ENCODE results near the genes H2BC4, H2BC7, H4C7 and BTN2A1.

DNA sequence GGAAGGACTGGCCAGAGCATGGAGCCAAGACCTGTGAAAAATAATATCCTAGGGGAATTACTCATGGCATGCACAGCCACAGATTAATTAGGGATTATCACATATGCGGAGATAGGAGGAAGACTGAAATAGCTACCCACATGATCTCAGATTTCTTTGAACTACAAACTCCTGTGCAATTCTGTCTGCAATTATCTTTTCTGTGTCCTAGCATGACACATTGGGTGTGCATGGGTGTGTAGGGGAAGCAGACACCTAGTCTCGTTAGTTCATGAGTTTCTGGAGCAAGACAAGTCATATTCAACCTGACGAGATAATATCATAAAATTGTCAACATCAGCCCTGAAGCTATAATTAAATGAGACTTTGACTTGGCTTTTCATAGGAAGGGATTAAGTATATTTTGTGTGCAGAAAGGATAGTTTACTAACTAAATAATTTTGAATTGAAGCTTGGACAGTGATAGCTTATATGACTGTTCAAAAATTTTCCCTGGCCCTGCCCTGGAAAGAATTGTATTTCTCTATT lies 3.6 kb upstream of the SLC17A4 start:
- PRO-cap, 2 experiments: no peak in any of the 2 experiments

DNA sequence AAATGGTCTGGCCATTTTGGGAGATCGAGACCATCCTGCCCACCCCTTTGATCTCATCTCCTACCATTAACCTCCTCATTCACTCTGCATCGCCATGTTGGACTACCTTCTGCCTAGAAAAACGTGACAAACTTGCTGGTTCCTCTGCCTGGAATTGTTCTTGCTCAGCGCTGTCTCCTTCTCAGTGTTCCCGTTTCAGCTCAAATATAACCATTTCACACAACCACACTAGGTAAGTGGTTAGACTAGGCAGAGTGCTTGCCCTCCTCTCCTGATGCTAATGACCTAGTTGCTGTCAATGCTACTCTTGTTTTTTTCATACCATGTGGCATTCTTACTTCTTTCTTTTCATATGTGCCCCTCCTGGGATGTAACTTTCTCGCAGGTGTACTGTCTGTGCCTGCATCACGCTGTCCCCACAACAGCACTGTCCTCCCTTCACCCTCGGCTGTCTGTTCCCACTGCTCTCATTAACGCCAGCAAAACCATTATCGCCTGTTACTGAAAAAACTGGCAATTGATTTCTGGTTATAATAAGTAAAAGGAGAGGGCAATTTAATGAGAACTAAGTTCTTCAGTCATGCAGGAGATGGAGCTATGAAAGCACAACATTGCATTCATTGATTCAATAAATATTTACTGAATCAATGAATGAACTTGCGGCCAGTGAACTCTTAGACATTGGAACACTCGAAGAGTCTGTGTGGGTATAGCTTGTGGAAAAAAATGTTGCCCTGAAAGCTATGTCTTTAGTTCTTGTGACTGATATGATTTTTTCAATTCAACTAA lies 1.8 kb downstream of the SLC17A4 start:
- PRO-cap, 2 experiments: no peak in any of the 2 experiments

DNA sequence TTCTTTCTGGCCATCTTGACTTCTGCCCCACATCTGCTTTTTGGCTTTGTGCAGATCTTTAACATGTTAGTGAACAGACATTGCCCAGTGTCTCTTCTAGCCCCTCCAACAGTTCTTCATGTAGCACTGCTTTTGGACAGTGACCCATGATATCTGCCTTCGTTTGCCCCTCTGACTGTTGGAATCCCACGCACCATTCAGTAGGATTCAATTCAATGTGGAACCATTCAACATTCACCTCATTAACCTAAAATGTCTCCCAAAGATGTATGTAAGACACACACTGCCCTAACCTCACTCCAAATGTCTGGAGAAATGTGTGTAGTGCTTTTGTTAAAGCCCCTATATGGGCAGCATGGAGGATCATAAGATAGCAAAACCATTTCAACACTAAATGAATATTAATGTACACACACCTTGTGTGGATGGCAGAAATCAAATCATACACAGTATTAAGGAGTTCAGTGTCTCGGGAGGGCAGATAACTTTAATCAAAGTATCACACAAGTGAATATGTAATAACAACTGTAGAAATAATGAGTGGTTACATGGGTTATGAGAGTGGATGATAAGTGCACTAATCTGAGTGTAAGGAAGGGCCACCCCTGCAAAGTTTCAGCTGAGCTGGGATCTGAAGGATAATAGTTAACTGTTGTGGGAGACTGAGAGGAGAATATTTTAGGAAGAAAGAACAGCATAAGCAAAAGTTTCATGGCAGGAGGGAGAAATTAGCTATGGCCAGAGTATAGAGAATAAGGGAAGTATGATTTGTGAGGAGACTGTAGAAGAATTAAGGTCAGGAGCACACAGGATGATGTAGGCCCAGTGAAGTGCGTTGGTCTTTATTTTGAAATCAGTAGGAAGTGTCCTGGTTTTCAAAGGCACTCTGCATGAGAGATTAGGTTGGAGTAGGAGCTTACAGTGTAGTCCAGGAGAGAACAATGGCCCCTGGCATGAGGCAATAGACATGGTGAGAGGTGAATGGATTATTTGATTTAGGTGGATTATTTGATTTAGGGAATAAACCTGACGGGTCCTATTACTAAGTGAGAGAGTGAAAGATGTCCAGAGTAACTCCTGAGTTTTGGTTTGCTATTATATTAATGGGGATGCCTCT lies 25.6 kb downstream of the SLC17A4 start:
- PRO-cap, 2 experiments: no peak in any of the 2 experiments

DNA sequence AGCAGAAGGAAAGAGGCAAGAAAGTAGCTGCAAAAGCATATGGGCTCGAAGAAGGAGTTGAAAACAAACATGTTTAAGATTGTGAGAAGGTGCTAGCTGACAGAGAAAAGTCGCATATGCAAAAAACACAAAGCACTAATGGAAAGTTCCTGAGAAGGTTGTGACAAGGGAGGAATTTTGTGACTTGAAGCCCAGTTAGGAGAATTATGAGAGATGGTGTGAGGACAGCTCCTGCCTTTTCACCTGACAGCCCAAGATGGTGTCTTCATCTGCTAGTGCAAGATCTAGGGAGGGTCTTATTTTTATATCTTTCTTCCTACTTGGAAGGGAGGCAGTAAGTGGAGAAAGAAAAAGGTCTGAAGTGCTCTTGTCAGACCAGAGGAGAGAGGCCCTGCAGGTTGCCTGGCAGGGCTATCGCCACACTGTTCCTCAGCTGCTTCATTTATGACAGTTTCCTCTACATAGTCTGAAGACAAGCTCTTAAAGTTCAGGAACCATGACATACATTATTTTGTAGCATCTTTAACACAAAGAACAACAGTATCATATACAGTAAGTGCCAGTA lies 27.4 kb downstream of the SLC17A4 start:
- PRO-cap, 2 experiments: no peak in any of the 2 experiments

GRCh38 chr6:25830329-25830843 lies 1.5 kb downstream of the SLC17A1 start:
- PRO-cap, 2 experiments: no peak in any of the 2 experiments

DNA sequence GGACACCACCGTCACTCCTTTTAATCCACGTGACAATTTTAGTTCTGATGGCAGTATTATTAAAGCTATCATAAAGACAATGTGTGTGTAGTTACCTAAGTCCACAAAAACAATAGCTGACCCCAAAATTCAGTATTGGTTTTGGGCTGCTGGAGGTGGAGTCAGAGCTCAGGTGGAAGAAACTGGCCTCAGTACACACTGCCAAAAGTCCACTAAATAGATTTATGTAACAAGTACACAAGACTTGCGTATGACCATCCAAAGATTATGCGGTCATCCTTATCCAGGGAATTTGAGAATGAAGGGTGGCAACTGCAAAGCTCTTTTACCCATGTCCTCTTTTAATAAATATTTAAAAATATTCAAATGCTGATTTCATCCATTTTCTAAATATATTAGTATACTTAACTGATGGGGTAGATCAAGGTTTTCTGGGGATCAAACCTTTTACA lies 946 bp downstream of the H3C3 start:
- PRO-cap, 2 experiments: no peak in any of the 2 experiments

DNA sequence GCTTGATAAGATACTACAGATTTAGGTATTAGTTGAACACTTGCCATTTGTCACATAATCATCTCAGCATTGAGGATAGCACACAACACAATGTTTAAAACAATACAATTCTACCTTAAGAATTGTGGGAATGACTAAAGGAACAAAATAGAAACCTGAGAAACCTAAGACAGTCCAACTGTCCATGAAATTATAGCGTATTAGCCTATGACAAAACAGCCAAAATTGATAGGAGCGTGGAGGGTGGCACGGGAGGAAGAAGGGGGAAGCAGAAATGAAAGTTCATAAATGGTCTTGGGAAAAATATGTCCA lies 2.2 kb downstream of the H1-2 start:
- PRO-cap, 2 experiments: no peak in any of the 2 experiments

- PRO-cap, 2 experiments: no peak in any of the 2 experiments
Measured at GRCh38 chr6:26112871-26113524, 5.1 kb upstream of the H1-6 start.

GRCh38 chr6:26123669-26124024 lies at the start of gene H2BC4:
H2BC4 (minus strand) TSS chr6:26123926.
- PRO-cap, 2 experiments: peak in 2 of 2 experiments; most common minus-strand start chr6:26123926 (in 2)

- PRO-cap, 2 experiments: no peak in any of the 2 experiments
Measured at GRCh38 chr6:26126679-26127492, 2.9 kb downstream of the H2AC6 start.

GRCh38 chr6:26138004-26138554 lies 14.1 kb downstream of the H2AC6 start:
- PRO-cap, 2 experiments: no peak in any of the 2 experiments

DNA sequence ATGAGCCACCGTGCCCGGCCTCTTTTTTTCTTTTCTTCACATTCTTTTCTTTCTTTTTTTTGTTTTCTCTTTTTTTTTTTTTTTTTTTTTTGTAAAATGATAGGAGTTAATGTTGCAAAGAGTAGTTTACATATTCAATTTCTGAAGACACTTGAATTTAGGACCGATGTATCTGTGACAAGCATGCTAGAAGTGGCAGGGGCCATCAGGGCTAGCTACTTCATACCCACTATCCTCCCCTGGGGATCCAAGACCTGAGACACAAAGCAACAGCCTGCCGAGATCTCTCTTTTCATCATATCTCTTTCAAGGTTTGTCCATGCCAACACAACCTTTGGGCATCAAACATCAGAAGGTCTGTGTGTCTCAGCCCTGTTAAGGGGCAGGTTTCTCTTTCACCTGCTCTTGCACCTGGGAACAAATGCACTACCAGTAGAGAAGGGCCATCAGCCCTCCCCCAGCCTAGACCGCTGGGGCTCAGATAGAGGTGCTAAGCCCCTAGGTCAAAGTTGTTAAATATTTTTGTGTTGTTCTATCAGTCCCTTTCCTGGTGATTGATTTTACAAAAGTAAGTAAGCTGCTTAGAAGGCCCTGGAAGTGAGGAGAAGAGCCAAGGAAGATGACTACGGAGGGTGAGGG lies 9.2 kb downstream of the H2BC5 start:
- PRO-cap, 2 experiments: no peak in any of the 2 experiments

DNA sequence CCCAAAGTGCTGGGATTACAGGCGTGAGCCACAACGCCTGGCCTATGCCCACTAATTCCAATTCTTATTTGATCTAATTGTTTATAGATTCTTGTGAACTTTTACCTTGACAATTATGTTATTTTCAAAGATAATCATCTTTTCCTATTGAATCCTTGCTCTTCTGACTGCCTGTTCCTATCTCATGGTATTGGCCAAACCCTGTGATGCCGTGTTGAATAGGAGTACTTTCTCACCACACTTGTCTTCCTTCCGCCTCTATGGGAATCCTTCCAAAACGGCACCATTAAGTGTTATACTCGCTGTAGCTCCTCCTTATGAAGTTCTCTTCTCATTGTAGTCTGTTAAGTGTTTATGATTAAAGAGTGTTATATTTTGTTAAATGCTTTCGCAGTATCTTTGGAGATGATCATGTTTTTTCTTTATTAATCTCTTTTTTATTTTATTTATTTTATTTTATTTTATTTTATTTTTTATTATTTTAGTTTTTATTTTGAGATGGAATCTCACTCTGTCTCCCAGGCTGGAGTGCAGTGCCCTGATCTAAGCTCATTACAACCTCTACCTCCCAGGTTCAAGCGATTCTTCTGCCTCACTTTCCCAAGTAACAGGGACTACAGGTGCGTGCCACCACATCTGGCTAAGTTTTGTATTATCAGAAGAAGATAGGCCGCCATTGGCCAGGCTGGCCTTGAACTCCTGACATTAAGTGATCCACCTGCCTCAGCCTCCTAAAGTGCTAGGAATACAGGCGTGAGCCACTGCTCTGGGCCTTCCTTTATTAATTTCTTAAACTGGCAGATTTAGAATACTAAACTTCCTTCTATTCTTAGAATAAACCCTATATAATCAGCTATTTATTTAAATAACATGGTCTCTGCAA lies 10.0 kb upstream of the H2BC6 start:
- PRO-cap, 2 experiments: no peak in any of the 2 experiments

GRCh38 chr6:26199399-26200378 lies at the start of gene H2BC7:
H2BC7 (plus strand) TSS chr6:26199516.
- PRO-cap, 2 experiments: peak in 2 of 2 experiments; most common plus-strand start chr6:26199489 (in 2)

DNA sequence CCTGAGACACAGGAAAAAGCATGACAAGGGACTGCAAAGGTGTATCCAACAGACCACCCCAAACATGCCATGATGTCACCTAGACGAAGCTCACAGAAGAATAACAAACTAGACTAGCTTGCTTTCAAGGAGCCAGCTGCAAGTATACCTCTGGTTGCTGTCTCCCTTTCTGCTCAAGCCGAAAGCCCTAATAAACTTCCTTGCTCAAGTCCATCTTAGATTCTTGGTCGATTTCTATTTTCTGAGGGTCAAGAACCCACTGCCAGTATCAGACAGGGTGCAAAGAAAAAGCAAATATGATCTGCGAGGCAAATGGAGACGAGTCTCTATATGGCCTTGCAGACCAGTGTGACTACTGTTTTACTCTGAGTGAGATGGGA lies 3.3 kb downstream of the H4C5 start:
- PRO-cap, 2 experiments: no peak in any of the 2 experiments

DNA sequence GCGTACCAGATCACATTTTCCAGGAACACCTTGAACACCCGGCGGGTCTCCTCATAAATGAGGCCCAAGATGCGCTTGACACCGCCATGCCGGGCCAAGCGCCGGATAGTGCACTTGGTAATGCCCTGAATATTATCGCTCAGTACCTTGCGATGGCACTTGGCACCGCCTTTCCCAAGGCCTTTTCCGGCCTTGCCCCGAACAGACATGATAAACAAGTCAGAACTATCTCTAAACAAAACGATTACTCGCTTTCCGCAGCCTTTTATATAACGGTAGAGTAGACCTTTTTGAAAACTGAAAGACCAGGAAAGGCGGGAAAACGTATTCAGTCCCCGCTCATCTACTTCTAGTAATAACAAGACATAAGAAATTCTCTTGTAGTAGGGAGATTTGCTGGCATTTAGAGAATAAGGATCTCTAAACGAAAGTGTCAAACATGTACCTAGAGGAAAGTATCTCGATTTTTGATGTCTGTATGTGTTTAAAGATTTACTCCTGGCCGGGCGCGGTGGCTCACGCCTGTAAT lies at the start of gene H4C7:
Gene H4C7, minus strand, starts transcription at position 228 of the 529 bp plus-strand sequence.
- PRO-cap, 2 experiments: no peak in any of the 2 experiments

DNA sequence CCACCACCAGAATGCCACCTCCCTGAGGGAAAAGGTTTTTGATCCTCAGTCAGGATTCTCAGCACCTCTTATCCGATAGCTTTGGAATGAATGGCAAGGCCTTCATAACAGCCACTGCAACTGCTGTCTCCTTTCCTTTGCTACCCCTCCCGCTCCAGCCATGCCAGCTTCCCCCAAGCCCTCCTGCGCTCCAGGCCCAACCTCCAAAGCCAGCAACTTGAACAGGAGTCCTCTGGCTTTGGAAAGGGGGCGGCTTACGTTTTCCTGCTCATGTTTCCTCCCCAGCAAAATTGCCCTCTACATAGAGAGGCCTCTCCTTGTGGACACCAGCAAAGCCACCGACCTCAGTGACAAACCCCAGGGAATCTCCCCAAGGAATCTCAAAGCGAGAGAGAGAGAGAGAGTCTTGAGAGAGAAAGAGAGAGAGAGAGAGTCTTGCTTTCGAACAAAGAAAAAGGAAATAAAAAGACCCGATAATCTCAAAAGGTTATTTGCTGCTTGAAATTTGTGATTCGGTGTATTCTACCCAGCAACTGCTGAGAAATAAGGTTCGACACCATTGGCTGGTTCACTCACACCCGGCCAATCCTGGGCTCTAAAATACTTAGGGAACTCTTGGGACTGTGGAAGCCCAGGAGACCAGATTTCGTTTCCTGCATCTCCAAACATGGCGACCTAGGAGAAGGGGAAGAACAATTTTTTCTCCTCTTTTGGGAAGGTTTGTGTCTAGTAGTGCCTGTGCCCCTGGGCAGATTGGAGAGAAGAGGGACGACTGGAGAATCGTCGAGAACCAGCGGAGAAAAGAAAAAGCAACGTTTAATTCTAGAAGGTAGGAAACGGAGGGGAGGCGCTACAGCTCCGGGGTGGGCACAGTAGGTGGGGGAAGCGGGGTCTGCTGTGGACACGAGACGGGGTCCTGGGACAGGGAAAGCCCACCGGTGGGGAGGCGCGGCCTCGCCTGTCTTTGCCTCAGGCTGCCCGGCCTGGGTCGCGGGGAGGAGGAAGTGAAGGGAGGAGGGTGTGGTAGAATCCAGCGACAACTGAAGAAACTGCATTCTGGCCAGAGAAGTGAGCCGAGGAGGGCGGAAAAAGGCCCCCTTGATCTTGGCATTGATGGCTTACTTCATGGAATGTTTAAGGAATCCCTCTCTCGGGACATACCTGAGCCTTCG lies at the start of gene BTN2A1:
Gene BTN2A1, plus strand, starts transcription at position 642 of the 1,172 bp plus-strand sequence.
- PRO-cap, 2 experiments: peak in 2 of 2 experiments; most common plus-strand start position 642 of the sequence (in 1); most common minus-strand start position 1,006 of the sequence (in 1)

- PRO-cap, 2 experiments: no peak in any of the 2 experiments
Measured at GRCh38 chr6:26522489-26522752, 15.7 kb upstream of the HMGN4 start.

DNA sequence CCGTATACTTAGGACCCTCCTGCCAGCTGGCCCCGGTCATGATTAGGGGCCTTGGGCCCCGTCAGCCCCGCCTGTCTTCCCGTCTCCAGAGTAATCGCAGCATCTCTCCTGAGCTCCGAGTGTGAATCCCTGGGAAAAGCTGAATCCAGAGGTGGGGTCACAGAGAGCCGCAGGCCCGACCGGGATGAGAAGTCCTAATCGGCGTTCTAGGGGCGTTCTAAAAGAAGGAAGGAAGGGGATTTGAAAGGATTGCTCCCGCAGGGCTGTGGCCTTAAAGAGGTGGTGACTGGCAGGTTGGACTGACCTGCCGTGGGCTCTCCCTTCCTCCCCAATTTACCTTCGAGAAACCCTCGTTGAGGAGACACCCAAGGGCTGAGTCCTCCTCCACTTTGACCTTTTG lies 407 bp downstream of the HMGN4 start:
- PRO-cap, 2 experiments: no peak in any of the 2 experiments

GRCh38 chr6:26550123-26551018 lies 12.2 kb downstream of the HMGN4 start:
- PRO-cap, 2 experiments: peak in 1 of 2 experiments; most common plus-strand start chr6:26550819 (in 1); most common minus-strand start chr6:26550645 (in 1)